Mesangial cell (primary cell): Measurements from ENCODE around the genes PRR20A and PRR20B.

GRCh38 chr13:52738830-52739245 lies 782 bp downstream of the CNMD start:
- RAMPAGE, long total RNA: no peak

DNA sequence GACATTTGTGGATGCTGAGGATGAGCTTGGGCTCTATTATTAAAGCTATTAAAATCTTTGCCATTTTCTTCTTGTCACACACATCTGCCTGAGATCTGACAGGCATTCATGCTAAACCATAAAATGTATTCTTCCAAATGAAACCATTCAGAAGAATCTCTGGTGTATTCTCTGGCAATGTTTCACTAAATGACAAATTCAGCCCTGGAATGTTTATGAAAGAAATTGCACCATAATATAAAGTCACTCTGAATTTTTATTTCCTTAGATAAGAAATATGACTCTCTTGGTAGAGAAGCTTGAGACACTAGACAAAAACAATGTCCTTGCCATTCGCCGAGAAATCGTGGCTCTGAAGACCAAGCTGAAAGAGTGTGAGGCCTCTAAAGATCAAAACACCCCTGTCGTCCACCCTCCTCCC lies 14.2 kb downstream of the OLFM4 start:
- RAMPAGE, long total RNA: no peak

DNA sequence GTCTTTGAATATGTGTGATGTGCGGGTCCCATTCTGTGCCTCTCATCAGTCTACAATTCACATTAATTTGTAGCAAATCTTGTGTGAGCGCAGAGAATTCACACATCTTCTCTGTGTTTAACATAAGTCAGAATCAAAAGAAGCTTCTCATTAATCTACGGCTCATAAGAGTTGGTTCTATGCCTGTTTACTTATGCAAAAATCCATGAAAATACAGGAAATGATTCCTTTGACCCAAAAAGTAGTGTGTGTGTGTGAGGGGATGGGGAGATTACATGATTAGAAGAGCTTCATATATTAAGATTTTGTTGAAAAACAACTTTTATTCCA lies 1094.4 kb downstream of the OLFM4 start:
- RAMPAGE, long total RNA: no peak

DNA sequence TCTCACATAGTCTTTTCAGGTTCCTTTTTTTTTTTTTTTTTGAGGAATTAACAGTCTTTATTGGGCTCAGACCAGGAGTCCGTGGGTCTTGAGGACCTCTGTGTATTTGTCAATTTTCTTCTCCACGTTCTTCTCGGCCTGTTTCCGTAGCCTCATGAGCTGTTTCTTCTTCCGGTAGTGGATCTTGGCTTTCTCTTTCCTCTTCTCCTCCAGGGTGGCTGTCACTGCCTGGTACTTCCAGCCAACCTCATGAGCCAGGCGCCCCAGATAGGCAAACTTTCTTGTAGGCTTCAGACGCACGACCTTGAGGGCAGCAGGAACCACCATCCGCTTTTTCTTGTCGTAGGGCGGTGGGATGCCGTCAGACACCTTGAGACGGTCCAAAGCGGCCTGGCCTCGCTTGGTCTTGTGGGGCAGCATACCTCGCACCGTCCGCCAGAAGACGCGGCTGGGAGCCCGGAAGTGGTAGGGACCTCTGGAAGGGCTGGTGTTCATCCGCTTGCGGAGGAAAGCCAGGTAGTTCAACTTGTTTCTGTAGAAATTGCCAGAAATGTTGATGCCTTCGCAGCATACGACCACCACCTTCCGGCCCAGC lies 1412.1 kb downstream of the OLFM4 start:
- RAMPAGE, long total RNA: no peak

GRCh38 chr13:55879718-55880179 lies 1261.0 kb upstream of the PRR20A start:
- RAMPAGE, long total RNA: no peak

DNA sequence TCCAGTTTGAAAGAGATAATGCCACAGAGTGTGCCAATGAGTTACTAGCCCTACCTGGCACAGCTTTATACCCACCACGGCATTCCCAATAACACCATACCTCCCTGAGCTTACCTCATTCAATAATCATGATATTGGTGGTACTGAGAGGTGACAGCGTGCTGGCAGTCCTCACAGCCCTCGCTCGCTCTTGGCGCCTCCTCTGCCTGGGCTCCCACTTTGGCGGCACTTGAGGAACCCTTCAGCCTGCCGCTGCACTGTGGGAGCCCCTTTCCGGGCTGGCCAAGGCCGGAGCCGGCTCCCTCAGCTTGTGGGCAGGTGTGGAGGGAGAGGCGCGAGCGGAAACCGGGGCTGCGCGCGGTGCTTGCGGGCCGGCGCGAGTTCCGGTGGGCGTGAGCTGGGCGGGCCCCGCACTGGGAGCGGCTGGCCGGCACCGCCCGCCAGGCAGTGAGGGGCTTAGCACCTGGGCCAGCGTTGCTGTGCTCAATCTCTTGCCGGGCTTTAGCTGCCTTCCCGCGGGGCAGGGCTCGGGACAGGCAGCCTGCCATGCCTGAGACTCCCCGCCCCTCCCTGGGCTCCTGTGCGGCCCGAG lies 405.3 kb upstream of the PRR20A start:
- RAMPAGE, long total RNA: no peak

DNA sequence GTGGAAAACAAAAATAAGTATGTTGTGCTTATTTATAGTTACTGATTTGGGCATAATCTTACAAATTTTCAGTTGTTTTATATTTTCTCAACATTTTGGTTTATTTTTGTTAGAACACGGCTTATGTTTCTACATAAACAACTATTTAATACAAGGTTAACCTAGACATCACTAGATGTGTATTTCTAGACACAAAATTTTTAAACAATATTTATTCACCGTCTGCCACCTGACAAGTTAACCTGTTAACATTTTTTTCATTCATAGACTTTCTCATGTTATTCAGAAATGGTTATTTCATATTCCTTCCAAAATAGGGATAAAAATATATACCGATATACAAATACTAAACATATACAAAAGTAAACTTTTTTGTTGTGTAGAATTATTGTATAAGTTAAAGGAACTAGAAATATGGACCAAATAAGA lies 68.8 kb upstream of the PRR20A start:
- RAMPAGE, long total RNA: no peak

DNA sequence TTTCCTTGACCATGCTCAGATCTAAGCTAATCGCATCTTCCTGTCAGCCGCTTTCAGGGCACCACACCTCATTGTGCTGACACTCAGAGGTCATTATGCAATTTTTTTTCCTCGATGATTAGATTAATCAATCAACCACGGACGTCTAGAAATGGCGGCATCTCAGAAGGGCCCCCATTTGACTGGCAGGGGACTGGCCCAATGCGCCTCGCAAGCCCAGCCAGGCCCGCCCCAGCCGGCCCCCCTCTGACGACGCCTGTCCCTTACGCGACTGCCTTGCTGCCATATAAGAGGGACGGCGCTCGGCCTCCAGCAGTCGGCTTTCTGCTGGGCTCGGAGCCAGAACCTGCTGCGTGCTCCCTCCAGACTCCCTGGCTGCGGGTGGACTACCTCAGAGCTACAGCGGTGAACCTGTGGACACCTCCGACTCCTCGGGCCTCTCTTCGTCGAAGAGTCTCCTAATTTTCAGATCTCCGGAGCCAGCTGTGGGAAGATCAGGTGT lies at the start of gene PRR20A:
TSS of gene PRR20A (plus strand) at position 285 of the 502 bp plus-strand sequence.
- RAMPAGE, long total RNA: no peak

DNA sequence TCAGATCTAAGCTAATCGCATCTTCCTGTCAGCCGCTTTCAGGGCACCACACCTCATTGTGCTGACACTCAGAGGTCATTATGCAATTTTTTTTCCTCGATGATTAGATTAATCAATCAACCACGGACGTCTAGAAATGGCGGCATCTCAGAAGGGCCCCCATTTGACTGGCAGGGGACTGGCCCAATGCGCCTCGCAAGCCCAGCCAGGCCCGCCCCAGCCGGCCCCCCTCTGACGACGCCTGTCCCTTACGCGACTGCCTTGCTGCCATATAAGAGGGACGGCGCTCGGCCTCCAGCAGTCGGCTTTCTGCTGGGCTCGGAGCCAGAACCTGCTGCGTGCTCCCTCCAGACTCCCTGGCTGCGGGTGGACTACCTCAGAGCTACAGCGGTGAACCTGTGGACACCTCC lies at the start of gene PRR20B:
TSS of gene PRR20B (plus strand) at position 270 of the 410 bp plus-strand sequence.
- RAMPAGE, long total RNA: no peak

- RAMPAGE, long total RNA: no peak
These were observed 1069.8 kb downstream of the PCDH17 start for GRCh38 chr13:58701288-58701756.

DNA sequence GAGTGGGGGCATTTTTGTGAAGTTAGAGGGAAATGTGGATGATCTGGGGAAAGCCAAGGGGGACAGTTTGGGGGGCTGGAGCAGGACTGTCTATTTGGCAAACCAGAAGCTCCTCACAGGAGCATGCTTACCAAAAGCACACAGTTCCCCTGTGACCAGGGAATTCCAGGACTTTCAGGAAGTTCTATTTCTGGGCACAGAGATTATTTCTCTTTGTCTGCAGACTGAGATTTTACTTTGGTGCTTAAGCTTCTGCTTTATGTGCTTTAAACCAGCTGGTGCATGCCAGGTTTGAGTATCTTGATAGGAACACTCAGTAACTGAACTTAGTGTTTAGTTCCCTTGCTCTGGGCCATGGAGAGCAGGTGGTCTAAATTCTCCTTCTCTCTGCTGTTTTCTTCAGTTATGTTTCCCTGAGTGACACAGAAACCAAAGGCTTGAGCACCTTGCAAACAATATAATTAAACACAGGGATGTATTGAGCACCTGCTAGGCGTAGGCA lies 525.2 kb downstream of the DIAPH3 start:
- RAMPAGE, long total RNA: no peak

DNA sequence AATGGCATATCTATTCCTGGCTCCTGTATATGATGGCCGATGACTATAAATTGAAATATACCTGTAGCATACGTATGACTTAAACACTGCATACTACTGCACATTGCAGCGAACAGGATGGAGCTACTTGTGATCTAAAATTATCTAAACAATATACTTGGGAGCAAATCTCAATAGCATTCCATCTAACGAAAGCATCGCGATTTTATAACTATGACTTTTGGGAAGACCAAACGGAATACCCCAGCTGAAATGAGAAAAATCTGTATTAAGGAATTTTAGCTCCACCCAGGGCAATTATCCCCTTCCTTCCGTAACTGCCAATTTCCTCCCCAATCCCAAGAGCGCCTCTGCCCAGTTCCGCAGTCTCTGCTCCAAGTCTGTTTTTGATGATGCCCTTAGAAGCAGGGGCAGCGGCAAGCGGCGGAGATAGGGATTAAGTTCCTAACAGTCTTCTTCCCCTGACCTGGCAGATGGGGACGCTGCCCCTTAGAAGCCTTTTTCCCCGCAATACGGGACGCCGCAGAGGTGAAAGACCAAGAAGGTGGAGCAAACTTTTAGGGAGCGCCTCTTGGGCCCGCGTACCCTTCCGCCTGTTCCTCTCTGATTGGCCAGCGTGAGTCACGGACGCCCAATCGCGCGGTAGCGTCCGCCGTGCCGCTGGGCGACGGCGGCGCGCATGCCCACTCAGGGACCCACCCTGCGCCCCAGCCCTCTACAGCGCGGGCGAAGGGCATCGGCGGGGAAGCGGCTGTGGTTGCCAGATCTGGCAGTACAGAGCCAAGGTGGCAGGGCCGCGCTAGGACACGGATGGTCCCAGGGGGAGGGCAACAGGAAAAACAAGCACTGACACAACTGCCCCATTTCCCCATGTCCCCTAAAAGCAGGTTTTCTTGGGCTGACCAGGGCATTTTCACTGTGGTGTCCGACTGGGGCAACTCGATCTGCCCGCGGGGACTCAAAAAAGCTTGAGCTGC lies 968 bp upstream of the TDRD3 start:
- RAMPAGE, long total RNA: no peak

DNA sequence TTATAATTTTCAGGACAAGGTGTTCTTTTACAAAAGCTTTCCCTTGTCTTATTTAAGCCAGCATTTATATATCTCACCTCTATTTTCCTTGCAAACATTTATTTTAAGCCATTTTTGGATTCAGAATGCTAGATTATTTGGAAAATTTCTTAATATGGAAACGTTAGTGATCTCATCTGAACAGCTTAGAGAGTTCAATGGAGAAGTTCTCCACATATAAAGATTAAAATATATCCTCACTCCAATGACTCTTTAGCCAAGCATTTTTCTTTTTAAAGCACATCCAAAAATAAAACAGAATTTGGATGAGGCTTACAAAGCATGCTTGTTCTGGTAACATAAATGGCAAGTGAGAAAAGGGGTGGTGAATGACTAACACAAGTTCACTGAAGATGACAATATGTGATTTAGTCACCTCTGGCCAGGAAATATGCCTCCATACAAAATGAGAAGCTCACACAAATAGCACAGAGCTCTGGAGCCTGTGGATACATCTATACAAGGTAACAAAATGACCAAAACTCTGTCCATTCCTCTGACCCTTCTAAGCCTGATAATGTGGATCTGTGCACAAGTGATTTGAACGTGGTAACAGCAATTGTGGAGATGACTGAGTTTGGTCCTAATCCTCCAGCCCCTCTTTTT lies 253.0 kb downstream of the PCDH20 start:
- RAMPAGE, long total RNA: no peak

DNA sequence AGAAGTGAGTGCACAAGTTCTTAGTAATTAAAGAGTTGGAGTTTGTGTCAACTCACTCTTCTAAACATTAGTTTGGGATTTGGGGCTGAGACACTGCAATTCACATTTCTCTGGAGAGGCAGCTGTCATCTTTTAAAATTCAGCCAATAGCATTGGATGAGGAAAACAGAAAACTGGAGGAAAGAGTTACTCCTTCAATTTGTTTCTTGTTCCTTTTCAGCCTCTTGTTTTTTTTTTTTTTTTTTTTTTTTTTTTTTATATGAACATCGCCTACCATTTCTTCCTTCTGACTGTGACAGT lies 881.7 kb upstream of the ENSG00000237378 start:
- RAMPAGE, long total RNA: no peak

DNA sequence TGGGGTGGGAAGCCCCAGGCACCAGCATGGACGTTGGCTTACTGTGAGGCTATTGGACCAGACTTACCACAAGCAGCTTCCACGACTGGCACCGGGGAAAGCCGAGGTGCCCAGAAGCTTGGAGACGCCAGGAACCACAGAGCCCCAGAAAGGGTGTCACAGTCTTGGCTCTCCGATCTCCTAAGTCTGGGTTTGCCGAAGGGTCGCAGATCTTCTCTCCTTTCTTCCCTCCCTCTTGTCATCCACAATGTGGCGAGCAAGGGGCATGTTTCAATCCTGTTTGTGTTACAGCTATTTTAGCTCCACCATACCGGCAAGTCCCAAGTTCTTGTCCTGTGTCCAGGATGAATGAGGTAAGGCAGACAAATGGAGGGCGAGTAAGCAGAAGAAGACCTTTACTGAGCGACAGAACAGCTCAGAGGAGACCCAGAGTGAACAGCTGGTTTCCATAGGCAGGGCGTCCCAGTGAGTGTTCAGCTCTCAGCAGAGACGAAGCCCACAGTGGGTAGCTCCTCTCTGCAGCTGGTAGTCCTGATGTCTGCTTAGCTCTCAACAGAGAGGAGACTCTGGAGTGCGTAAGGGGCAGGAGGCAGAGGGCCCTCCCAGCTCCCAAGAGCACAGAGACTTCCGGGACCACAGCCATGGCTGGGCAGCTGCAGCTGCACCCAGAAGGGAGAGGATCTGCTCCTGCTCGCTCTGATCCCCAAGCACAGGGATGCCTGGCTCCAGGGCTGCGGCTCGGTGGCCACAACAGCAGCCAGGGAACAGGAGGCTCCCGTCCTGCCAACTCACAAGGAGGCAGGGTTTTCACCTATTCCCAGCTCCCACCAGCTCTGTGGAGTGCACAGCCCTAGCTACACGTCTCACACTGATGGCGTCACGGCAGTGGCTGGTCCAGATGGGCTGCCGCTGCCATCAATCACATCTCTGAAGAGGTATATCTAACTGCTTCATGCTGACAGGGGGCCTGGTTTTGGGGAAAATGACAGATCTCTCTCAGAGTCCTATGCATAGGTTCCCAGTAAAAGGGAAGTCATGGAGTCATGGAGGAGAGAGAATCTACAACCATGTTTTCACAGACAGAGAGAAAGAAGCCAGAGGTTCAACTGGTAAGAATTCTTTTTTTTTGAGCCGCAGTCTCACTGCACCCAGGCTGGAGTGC lies 242.7 kb upstream of the ENSG00000285566 start:
- RAMPAGE, long total RNA: no peak

DNA sequence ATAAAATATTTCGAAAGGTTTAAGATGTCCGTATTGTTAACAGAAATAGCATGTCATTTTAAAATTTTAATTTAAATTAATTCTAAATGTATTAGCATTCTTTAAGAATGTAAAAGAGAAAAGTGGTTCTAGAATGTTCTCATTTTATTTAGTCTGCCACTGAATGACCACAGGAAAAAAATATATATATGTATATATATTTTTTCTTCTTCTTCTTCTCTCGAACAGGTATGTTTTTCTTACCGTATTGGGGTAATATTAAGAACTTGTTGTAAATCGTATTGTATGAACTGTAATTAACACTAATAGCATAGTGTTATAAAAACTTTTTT lies 405.2 kb downstream of the PCDH9 start:
- RAMPAGE, long total RNA: no peak

- RAMPAGE, long total RNA: no peak
These were observed 168.3 kb downstream of the KLHL1 start for GRCh38 chr13:69939946-69940366.

DNA sequence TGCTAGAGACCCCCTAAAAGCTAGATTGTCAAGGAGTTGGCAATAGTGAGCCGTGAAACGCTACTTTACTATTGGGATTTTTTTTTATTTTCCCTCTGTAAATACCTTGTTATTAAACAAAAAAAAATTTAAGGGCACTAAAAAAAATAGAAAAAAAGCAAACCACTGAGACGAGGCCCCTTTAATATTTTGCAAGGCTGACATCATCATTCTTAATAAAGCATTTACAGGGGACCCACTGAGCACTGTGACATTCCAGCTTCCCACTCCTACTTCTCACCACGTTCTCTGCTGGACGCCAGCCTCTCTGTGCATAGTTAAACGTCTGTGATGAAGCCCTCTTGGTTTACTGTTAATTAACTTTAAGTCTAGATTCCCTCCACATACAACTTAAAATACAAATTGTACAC lies 220.1 kb downstream of the MZT1 start:
- RAMPAGE, long total RNA: no peak

- RAMPAGE, long total RNA: no peak
These were observed 13.6 kb downstream of the BORA start for GRCh38 chr13:72741286-72741711.

DNA sequence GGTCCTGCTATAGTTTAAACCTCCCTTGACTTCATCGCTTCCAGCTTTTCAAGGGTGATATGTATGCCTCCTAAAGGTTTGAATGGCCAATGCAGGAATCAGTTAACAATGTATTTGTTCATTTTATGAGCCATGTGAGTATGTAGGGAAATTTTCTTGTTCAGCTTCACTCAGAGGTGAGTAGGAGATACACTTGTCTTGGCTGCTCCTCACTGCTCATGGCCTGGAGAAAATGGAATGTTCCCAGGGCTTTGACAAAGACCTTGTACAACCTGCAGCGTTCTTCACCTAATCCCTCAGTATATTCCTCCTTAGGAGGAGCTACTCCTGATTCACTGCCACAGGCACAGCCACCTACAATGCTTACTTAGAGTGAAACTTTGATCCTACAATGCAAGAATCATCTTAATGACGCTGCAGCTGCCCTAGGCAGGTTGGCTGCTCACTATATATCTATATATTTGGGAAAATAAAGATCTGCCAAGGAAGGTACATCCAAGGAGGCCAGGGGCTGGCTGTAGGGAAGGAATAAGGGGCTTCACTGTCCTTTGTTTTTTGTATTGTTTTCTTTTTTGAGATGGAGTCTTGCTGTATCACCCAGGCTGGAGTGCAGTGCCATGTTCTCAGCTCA lies 364.2 kb downstream of the KLF5 start:
- RAMPAGE, long total RNA: no peak